Cardiac muscle cell (in vitro differentiated cells and primary cell): ENCODE measurements around a stretch of chr9.

GRCh38 chr9:125460623-125461709 lies 199.3 kb downstream of the GAPVD1 start:
- RAMPAGE, long total RNA: no peak
- RRBS: no CpG with 5 or more reads among the region's 9 CpGs

DNA sequence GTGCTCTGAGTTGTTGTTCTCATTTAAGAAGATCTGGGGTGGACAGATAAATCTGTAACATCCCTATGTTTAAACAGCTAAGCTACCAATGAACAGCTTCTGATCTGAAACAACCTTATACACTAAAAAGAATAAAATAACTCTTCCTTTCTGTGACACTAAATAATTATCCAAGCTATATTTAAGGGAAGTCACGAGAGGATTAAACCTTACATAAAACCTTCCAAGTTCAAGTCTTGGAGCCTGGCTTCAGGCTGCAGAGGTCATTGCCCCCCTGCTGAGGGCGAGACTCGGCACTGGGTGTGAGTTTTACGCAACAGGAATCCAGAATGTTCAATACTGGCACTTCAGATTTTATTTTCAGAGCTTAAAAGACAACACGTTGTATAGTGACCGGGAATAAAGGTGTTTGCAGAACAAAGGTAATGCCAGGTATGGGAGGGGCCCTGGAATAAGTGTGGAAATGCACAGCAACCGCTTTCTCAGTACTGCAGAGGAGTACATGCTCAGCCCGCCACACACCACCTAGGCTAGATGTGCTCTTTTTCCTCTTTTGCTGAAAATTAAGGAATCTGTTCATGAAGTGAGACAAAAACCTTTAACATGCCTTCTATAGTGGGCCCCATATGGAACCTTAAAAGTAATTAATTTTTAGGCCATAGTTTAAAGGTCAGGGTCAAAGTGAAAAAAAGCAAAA lies 207.0 kb downstream of the GAPVD1 start:
- RAMPAGE, long total RNA: no peak
- RRBS: no CpG with 5 or more reads among the region's 8 CpGs

DNA sequence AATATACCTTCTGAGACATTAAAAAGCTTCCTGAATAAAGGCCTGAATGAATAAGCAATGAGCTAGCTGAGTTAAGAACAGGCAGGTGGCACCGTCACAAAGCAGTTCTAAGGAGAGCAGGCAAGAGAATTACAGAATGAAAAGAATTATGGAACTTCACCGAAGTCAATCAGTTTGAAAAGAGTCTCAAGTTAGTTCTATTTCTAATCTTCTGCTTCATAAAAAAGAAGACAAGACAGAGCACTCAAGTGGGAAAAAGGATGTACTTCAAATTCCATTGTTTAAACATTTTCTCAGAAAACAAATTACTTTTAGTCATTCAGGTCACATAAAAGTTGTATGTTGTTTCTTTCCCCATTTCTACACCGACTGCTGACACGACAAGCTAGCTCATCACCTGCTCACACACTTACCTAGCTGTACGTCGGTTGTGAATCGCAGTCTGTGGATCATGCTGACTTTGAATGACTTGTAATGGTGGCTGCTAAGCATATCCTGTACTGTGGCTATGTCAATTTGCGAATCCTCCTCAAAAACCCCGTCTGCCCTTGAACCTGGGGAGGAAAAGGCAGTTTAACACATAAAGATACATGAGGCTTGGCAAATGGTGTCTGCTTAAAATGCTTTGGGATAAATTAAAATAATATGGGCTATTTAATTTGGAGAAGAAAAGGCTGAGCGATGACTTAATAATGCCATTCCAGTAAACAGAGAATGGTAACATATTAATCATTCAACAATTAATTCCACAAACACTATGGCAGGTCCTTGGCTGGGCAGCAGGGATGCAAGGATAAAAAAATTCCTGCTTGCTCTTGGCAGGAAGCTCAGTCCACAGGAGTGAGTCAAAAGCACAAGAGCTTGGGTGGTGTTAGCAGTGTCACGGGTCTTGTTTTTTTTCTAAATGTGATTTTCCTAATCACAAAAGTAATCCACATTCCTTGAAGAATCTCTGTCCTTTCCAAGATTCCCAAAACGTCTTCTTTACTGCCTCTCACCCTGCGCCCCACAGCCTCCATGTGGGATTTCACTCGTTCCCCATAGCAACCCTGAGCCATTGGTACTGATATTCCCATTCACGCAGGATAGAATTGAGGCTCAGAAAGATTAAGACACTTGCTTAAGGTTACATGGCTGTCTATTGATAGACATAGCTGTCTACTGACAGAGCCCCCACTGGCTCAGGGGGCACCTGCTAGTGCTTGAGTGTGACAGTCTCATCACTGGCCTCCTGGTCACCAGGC lies 222.6 kb downstream of the MAPKAP1 start:
- RAMPAGE, long total RNA: no peak
- RRBS: no CpG with 5 or more reads among the region's 15 CpGs

- RAMPAGE, long total RNA: no peak
- RRBS: no CpG with 5 or more reads among the region's 2 CpGs
Measured at GRCh38 chr9:125534832-125535112, 172.2 kb downstream of the MAPKAP1 start.

DNA sequence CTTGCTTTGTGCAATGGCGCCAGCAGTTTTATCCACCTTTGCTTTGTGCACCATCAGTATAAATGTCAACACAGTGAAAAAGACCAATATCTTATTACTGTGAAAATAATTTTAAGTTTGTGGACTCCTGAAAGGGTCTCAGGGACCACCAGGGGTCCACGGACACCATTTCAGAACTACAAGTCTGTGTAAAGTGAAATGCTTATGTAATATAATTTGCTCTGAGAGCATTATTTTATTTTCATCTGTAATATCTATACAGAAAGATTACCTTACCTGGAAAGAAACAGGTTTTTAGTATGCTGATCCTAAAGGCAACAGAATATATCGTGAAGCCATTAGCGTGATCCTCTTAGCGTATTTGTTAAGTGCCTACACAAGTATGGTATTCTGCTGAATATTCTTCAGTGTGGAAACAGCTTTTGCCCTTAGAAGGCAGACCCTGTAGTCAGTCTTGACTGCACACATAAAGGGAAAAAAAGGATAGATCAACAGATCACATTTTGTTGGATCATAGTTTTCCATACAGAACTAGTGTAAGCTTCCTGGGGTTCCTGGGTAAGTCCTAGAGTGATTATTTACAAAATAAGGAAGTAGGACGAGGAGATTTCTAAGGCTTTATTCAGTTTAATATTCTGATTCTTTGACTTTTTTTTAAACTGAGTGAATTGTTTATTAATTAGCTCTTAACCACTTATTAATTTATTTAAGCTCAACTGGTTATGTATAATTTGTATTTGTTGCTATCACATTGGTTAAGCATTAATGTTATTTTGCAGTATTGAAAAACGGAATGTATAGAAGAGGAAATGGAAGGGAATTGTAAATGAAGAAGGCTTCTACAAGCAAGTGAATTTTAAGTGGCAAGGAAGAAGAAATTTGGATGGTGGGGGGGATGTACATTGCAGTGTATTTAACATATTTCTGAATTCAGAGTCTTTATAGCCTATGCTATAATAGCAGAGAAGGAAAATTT lies 22.3 kb downstream of the PBX3 start:
- RAMPAGE, long total RNA: no peak
- RRBS: no CpG with 5 or more reads among the region's 7 CpGs

DNA sequence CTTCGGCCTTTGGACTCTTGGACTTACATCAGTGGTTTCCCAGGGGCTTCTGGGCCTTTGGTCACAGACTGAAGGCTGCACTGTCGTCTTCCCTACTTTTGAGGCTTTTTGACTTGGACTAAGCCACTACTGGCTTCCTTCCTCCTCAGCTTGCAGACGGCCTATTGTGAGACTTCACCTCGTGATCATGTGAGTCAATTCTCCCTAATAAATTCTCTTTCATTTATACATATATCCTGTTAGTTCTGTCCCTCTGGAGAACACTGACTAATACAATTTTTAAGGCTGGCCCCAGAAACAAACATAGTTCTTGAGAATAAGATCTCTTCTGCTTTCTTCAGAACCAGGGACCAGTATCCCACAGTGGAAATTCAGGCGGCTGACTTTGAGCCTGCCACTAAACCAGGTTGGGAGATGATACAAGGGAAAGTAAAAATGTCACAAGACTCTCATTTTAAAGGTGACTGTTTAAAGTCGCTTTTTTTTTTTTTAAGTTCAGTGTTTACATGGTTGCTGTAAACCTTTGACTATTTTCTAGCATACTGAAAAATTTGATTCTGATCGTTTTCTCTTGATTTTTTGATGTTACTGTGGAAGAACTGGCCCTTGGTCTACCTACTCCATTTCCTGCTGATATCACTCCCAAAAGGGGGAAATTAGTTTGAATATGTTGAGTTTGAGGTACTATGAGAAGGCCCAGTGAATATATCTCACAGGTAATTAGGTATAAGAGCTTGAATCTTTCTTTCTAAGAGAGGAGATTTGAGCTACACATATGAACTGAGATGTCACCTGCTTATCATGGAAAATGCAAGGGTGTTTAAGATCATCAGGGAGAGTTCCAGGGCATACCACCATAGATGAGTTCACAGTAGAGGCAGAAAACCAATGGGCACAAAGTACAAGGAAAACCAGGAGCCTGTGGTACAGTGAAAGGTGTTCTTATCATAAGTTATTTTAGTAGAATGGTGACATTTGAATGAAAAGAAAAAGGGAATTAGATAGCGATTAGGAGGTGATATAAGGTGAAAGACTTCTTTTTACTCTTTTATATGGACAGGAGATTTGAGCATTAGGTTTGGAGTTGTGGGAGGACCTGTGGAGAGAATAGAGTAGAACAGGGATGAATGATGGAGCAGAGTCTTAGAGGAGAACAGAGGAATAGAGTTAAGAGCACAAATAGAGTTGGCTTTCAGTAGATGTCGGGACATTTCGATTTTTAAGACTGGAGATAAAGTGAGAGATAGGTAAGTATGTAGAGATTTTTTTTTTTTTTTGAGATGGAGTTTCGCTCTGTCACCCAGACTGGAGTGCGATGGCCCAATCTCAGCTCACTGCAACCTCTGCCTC lies 38.8 kb downstream of the PBX3 start:
- RAMPAGE, long total RNA: no peak
- RRBS: no CpG with 5 or more reads among the region's 12 CpGs

DNA sequence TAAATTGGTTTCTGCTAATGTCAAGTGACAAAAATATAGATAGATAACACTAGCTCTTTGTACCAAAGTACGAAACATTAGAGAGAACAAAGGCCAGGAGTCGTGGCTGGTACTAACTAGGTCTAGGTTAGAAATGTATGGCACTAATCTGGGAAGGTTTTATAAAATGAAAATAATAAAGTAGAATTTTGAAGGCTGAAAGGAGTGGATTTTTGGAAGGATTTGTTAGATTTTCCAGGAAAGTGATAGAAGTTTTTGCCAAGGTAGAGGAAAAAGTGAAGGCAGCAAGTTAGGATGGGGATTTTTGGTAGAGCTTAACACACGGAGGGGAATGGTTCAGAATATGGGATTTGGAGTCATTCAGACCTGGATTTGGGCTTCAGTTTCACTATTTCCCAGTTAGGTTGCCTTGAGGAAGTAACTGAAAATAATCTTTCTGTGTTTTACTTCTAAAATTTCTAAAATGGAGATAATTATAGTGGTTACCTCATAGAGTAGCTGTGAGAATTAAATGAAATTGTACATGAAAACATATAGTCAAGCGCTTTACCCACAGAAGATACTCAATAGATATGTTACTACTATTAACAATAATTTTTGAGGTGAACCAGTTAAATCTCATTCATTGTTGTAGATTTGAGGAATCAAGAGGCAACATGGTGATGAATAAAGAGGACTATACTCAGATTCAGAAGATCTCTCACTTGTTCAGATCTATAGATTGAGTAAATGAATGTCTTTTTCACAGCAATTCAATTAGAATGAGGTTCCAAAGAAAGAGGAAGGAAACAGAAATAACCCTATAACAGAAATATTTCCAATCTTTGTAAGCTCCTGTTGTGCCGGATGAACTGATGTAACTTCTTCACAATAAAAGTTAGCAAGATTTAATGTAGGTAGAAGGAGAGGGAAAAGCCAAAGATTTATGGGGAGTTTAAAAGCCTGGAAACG lies 91.8 kb downstream of the PBX3 start:
- RAMPAGE, long total RNA: no peak
- RRBS: no CpG with 5 or more reads among the region's 6 CpGs

GRCh38 chr9:125842385-125842859 lies 95.2 kb downstream of the PBX3 start:
- RAMPAGE, long total RNA: no peak
- RRBS: no CpG with 5 or more reads among the region's 2 CpGs

GRCh38 chr9:126345517-126345804 lies 18.8 kb downstream of the MVB12B start:
- RAMPAGE, long total RNA: no peak
- RRBS: no CpG with 5 or more reads among the region's 2 CpGs

DNA sequence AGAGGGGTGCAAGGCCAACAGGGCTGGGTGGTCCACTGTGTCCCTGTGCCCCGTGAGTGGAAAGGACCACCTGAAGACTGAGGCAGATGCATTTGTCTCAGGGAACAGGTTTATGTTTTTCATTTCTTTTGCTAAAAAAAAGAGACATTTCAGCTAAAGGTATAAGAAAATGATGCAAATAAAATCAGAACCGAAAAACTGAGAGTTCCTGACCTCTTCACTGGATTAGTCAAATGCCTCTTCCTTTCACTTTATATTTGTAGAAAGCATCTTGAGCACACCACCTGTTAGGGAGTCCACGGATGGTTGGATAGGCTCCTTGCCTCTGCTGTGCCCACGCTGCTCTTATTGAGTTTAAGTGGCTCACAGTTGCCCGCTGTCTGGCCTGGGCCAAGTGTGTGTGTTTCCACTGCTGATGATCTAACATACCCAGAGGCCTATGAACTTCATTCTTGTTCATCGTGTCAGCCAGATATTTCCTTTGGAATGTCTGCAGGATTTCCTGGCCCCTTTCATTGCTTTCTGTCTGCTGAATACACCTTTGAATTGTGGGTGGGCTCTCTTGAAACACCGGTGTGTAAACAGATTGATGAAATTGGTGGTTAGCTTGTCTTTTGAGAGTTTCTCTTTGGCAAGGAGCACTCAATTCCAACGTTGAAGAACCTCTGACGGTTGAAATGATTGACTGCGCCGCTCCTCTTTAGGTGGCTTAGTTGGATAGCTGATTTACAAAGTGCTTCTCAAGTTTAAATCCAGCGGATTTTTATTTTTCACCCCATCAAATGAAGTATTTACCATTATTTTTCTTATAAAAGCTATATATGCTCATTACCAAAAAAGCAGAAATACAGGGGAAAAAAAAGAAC lies 46.6 kb downstream of the MVB12B start:
- RAMPAGE, long total RNA: no peak
- RRBS: no CpG with 5 or more reads among the region's 12 CpGs

DNA sequence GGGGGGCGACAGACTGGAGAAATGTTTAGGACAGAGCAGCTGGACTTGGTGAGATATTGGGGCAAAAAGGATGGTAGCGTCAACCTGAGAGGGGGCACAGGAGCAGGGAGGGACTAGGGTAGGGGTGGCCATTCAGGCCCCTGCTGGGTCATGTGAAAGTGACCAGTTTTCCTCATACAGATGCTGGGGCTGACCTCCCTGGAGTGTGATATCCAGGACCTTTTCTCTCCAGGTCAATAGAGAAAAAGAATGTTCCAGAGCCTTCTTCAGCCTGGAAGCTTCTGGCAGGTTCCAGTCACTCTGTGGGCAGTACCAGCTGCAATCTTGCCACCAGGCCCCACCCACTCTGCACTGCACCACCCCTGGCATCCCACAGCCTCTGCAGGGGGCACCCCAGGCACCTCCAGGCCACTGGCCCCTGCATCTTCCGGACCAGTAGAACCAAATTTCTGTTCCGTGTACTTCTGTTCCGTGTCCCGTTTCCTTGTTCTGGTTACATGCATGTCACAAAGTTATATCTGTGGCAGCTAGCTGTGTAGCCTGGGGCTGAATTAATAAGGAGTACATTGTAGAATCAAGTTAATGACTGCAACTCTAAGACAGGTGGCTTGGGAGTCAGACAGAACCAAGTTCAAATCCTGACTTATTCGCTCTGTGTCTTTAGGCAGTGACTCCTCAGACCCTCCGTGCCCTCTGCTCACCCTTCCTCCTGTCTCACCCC lies 83.3 kb upstream of the ZBTB43 start:
- RAMPAGE, long total RNA: no peak
- RRBS: no CpG with 5 or more reads among the region's 8 CpGs

DNA sequence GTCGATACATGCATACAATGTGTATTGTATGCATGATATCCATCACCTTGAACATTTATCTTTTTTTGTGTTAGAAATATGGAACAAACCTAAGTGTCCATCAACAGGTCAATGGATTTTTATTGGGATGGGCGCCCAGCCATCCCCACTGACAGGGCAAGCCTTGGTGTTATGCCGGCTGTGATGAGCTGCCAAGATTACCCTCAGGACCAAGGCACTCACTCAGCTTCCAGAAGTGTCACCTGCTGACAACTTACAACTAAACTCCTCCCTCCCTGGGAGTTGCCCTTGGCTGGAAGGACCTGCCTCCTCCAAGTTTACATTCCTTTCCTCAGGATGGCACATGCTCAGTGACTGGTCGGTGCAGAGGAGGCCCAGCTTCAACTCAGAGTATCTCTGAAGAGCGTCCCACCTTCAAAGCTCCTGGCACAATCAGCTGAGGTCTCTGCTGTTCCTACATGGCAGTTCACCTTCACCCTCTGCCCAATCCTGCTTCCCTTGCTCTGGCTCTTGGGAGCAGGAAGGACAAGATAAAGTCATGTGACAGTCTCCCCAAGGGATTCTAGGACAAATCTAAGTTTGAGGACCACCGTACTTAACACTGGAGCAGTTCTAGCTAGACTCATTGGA lies 52.4 kb upstream of the ZBTB43 start:
- RAMPAGE, long total RNA: no peak
- RRBS: no CpG with 5 or more reads among the region's 6 CpGs

GRCh38 chr9:127090536-127091200 lies 31.8 kb downstream of the ANGPTL2 start:
- RAMPAGE, long total RNA: no peak
- RRBS: no CpG with 5 or more reads among the region's 4 CpGs

GRCh38 chr9:127108852-127109729 lies 13.3 kb downstream of the ANGPTL2 start:
- RAMPAGE, long total RNA: no peak
- RRBS: no CpG with 5 or more reads among the region's 8 CpGs

DNA sequence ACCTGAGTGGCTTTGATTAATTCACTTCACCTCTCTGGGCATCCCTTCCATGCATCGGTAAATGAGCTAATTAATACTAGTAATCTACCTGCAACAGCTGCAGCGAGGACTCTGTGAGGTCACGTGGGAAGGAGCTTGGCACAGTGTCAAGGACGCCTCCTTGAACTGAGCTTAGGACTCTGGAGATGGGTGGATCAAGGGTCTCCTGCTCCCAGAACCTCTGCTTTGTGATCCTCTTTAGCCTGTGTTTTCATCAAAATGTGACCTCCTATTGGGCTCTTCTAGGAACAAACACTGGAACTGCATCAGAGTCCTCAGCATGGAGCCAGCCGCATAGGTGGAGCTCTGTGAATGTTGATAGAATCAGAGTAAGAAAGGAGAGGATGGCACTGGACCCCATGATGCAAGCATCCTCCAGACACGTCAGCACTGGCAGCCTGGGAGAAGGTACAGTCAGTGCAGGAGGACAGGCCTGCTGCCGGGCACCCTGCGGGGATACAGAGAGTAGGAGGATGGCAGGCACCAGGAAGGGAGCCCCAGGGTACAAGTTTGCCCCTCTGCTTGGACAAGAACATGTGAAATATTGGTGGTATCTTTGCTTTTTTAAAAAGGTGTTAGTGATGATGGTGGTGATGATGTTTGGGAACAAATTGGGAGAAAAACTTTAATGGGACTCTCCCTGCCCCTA lies 1.0 kb upstream of the ANGPTL2 start:
- RAMPAGE, long total RNA: no peak
- RRBS: no CpG with 5 or more reads among the region's 8 CpGs

GRCh38 chr9:127169232-127169472 lies 46.7 kb upstream of the ANGPTL2 start:
- RAMPAGE, long total RNA: no peak
- RRBS: no CpG with 5 or more reads among the region's 2 CpGs

- RAMPAGE, long total RNA: no peak
- RRBS: no CpG with 5 or more reads among the region's 7 CpGs
Measured at GRCh38 chr9:127182849-127183322, 60.5 kb upstream of the ANGPTL2 start.

GRCh38 chr9:127183997-127184643 lies 61.7 kb upstream of the ANGPTL2 start:
- RAMPAGE, long total RNA: no peak
- RRBS: 21% methylated on average over 1 of the region's 15 CpGs

GRCh38 chr9:127361523-127362076 lies 35.4 kb upstream of the SLC2A8 start:
- RAMPAGE, long total RNA: no peak
- RRBS: no CpG with 5 or more reads among the region's 4 CpGs

DNA sequence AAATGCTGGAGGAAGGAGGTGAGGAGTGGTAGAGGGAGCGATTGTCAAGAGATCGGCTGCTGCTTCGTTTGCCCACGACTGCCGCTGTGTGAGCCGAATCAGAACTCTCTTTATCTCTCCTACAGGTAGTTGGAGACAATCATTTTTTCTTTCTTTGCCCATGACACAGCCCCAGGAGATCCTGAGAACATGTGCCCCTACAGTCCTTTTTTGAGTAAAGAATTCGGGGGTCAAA lies 521 bp downstream of the ZNF79 start:
- RAMPAGE, long total RNA: no peak
- RRBS: no CpG with 5 or more reads among the region's 7 CpGs